Lower leg skin (tissue), 2 donors: ENCODE results near the gene RNF114.

DNA sequence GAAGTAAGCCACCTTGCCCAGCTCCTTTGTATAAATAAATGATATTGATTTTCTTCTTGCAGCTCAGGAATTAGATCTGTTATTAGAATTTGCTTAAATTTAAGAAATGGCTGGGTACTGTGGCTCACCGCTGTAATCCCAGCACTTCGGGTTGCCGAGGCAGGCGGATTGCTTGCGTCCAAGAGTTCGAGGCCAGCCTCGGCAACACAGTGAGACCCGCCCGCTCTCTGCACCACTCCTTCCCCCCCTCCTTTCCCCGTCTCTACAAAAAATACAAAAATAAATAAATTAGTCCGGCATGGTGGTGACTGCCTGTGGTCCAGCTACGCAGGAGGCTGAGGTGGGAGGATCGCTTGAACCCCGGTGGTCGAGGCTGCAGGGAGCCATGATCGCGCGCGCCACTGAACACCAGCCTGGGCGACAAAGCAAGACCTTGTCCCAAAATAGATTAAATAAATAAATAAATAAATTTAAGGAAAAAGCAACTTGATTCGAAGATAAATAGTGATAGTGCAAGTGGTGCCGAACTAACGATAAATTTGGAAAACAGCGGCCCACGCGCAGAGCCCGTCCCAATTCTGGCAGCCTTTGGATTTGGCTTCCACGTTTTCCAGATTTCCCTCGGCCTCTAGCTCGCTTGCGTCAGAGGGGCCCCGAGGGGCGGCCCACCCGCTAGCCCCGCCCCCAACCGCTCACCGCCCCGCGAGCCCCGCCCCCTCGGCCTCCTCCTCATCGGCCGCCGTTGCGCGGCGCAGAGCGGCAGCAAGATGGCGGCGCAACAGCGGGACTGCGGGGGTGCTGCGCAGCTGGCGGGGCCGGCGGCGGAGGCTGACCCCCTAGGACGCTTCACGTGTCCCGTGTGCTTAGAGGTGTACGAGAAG lies at the start of gene RNF114:
Gene RNF114, plus strand, starts transcription at position 752 of the 881 bp plus-strand sequence.
- PRO-cap: unidirectional peak, plus-strand start at position 754 of the sequence
- RAMPAGE, long total RNA, 2 experiments: start-site peak on the plus strand in 2 of 2 experiments, centred at position 754 of the sequence, 216 to 359 reads per replicate

- PRO-cap: unidirectional peak, plus-strand start at chr20:50027013
- RAMPAGE, long total RNA, 2 experiments: no peak in any of the 2 experiments
These were observed 44.0 kb downstream of the SNAI1 start for GRCh38 chr20:50026871-50027184.

DNA sequence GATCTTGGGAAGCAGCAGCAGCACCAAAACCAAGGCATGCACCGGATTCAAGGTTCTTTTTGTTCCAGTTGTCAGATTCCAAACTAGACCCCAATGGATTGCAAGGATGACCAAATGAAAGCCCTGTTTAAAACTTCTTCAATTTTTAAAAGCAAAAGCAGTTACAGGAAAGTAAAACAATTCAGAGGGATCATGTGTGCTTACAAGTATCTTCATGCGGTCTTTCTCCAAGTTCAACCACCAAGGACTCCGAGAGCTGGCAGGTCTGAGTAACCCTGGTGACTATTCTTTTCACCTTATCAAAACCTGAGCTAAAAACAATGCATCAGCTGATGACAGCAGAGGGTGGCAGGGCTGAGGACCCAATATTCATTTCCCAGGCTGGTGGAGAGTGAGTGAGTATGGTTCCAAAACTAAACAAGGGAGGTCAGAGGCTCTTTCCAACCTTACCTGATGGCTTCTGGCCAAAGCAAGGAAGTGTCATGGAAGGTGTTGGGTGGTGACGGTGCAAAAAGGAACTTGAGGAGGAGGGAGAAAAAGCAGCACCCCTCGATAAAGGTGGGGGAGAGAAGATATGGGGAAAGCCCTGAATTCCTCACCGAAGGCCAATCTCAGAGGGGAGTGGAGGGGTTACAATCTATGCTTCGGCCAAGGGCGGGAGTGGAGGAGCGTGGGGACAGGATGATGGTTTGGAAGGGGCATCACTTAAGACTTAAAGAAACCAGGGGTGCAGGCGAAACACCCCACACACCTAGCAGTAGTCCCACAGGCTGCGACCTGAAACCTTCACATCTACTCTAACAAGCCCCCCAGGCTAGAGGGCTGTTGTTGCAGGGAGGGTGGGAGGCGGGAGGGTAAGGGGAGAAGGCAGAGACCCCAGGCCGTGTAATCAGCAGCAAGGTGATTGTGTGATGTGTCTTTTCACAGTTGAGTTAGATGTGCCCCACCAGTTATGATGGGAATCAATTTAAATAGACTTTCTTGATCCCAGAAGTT lies 31.1 kb downstream of the UBE2V1 start:
- PRO-cap: no peak
- RAMPAGE, long total RNA, 2 experiments: no peak in any of the 2 experiments

- PRO-cap: no peak
- RAMPAGE, long total RNA, 2 experiments: no peak in any of the 2 experiments
These were observed 8.1 kb upstream of the UBE2V1 start for GRCh38 chr20:50121034-50121453.

- PRO-cap: no peak
- RAMPAGE, long total RNA, 2 experiments: no peak in any of the 2 experiments
These were observed 16.4 kb downstream of the PEDS1 start for GRCh38 chr20:50136872-50137762.

DNA sequence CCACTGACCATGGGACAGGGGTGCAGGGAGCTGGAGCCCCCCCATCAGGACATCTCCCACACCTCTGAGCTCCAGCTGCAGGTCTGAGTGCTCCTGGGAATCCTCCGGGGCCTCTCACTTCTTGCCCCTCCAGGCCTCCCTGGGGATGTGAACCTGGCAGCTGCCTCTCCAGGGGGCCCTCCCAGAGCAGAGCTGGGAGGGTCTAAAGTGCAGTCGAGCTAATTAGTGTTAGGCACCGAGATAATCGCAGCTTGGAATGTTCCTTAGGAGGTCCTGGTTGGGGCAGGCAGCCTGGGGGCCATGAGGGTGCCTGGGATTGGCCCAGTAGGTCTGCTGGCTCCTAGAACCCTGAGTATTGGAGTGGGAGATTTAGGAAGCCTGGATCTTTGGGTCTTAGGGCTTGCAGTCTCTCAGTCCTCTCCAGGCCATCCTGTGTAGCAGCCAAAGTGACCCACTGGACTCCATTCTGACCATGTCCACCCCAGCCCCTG lies 26.0 kb downstream of the CEBPB start:
- PRO-cap: no peak
- RAMPAGE, long total RNA, 2 experiments: no peak in any of the 2 experiments

DNA sequence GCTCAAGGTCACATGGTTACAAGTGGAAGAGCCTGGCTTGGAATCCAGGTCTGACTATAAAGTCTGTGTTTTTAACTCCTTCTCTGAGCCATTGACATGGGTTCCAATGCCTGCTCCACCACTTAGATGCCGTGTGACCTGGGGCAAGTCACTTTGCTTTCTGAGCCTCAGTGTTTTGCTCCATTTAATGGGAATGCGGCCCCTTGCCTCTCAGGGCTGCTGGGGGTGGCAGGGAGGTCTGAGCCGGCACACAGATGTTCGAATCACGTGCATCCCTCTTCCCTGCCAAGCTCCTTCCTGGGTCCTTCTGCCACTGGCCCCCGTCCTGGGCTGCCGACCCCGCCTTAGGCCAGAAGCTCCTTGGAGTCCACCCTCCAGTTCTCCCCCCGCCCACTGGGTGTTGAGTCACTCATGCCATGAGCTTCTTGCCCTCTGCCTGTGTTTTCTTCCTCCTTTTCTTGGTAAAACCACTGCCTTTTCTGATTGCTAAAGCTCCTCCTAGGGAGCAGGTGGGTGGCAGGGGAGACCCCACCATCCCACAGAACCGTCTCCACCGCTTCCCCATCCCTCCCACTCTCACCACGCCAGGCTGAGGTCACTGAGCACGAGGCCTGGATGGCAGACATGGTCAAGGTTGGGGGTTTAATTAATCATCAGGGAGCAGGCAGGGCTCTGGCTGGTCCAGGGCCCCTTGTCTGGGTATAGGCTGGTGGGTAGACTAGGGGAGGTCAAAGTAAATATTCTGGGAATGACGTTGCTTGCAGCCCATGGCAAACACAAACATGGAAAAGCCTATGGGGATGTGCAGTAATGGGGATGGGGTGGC lies 35.8 kb downstream of the CEBPB start:
- PRO-cap: no peak
- RAMPAGE, long total RNA, 2 experiments: no peak in any of the 2 experiments

DNA sequence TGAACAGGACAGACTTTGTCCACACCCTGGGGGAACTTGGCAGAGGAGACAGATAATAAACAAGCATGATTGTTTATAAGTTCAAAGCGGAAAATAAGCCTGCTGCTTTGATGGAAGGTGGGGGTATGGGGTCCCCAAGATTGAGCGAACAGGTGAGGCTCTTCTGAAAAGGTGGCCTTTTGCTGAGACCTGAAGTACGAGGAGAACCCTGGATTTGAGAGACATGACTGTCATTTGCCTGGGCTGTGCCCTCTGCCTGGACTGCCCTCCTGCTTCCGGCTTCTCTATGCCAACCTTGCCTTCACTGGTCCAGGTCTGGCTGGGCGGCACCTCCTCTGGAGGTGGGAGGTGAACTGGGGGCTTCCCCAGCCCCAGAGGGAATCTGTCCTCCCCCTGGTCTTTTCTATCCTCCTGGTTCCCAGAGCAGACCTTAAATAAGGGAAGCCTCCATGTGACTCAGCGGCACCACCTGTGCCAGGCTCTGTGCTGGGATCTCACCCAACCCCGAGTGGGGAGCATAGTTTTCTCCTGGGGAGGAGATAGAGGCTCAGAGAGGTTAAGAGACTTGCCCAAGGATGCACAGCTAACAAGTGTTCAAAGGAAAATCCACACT lies 59.1 kb downstream of the CEBPB start:
- PRO-cap: no peak
- RAMPAGE, long total RNA, 2 experiments: no peak in any of the 2 experiments

GRCh38 chr20:50270612-50271020 lies 80.0 kb downstream of the CEBPB start:
- PRO-cap: unidirectional peak, minus-strand start at chr20:50270675
- RAMPAGE, long total RNA, 2 experiments: no peak in any of the 2 experiments

GRCh38 chr20:50274538-50275472 lies 84.2 kb downstream of the CEBPB start:
- PRO-cap: no peak
- RAMPAGE, long total RNA, 2 experiments: no peak in any of the 2 experiments

DNA sequence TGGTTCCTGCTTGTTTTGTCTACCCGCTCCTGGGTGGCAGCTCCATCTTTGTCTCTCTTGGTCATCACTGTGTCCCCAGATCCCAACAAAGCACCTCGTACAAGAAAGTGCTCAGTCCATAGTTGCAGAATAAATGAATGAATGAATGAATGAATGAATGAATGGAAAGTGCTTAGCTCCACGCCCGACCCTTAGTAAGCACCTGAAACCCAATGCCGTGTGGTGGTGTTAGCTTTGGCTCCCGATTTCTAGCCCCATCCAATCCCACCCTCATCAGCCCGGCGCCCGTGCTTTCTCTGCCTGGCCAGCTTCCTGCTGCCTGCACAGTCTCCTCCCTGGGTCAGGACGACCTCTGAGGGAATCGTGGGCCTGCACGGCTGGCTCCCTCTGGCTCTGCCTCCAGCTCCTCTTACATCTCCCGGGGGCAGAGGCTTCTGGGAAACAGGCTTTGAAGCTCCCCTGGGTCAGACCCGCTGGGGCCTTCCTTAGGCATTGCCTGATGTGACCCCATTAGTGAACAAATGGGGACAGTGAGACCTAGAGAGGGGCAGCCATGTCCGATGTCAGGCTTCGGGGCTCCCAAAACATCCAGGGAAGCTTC lies 94.0 kb downstream of the CEBPB start:
- PRO-cap: no peak
- RAMPAGE, long total RNA, 2 experiments: no peak in any of the 2 experiments

- PRO-cap: unidirectional peak, minus-strand start at chr20:50335300
- RAMPAGE, long total RNA, 2 experiments: no peak in any of the 2 experiments
These were observed 144.5 kb downstream of the CEBPB start for GRCh38 chr20:50335193-50335392.

- PRO-cap: no peak
- RAMPAGE, long total RNA, 2 experiments: no peak in any of the 2 experiments
These were observed 155.2 kb downstream of the CEBPB start for GRCh38 chr20:50345819-50346164.

DNA sequence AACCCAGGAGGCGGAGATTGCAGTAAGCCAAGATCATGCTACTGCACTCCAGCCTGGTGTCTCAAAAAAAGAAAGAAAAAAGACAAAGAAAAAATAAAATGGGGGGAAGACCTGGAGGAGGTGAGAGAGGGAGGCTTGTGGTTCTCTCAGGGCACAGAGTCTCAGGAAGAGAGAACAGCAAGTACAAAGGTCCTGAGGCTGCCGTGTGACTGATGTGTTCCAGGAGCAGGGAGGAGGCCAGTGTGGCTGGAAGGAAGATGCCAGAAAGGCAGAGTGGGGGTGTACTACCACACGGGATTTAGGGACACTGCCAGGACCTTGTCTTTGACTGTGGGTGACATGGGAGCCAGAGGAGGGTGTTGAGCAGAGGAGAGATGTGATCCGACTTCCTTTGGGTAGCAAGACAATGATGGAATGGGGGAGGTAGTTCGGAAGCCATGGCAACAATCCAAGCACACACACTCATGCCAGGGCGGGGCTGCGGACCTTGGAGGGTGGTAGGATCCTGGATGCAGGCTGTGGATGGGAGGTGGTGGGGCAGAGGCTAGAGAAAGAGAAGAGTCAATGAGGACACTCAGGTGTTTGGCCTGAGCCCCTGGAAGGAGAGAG lies 136.4 kb upstream of the PTPN1 start:
- PRO-cap: no peak
- RAMPAGE, long total RNA, 2 experiments: no peak in any of the 2 experiments

GRCh38 chr20:50381959-50382629 lies 128.1 kb upstream of the PTPN1 start:
- PRO-cap: no peak
- RAMPAGE, long total RNA, 2 experiments: no peak in any of the 2 experiments

DNA sequence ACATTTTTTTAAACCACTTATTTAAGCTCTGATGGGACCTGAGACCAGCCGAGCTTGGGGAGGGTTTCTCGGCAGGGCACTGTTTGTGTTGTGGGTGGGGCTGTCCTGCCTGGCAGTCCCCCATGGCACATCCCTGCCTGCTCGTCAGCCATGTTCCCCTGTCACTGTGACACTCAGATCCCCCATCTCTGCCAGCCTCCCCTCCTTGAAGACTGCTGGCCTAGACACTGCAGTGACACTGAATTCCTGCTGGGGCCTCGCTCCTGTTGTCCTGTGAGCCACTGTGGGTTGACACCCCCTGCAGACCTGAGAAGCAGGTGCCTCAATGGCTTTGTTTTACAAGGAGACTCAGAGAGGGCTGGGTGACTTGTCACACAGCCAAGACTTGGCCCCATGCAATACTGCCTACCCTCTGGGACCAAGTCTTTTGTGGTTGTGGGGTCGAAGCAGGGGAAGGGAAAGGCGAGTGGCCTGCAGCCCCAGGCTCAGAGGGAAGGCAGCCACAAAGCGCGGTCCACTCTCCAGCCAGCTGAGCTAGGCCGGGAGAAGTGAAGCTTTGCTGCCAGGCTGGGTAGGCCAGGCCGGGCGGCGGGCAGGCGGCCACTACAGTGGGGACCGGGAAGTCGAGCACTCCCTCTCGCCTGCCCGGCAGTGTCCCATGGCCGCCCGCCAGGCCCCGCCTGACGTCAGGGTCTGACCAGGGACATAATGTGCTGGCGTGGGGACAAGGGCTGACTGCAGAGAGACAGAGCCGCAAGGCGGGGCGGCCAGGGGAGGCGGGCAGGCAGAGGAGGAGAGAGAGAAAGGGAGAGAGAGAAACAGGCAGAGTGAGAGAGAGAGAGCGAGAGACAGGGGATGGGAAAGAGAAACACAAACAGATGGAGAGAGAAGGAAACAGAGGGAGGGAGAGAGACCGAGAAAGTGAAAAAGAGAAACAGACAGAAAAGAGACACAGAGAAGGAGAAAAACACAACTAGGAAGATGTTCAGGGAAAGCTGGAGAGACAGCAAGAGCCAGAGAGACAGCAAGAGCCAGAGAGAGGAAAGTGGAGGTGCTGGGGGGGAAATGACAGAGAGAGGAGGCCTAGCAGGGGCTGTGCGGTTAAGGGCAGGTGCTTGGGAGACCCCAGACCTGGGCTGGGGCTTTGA lies 94.7 kb upstream of the PTPN1 start:
- PRO-cap: bidirectional peak, plus-strand start at position 825 of the sequence, minus-strand start at position 531 of the sequence
- RAMPAGE, long total RNA, 2 experiments: no peak in any of the 2 experiments

GRCh38 chr20:50514599-50515230 lies 4.5 kb downstream of the PTPN1 start:
- PRO-cap: no peak
- RAMPAGE, long total RNA, 2 experiments: no peak in any of the 2 experiments

DNA sequence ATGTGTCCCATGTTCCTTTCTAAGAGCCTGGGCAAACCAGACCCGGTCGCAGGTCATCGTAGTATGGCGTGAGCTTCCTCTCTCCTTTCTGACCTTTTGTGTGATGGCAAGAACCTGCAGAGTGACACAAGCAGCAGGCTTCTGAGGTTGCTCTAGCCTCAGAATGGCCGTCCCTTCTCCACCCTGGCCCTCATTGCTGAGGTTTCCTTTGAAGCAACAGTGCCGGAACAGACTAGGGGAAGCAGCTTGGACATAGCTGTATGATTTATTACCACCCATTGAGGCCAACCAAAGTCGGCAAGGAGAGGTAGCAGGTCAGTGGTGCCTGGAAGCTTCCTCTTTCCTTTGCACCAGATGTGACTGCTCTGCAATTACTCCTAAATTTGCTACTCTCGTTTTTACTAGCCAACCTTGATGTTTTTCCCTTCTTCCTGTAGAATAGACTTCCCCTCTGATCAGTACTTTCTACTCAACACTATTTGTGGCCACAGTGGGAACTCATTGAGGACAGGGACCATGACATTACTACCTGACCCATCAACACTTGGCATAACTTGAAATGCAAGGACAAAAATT lies 31.4 kb downstream of the PTPN1 start:
- PRO-cap: no peak
- RAMPAGE, long total RNA, 2 experiments: no peak in any of the 2 experiments

DNA sequence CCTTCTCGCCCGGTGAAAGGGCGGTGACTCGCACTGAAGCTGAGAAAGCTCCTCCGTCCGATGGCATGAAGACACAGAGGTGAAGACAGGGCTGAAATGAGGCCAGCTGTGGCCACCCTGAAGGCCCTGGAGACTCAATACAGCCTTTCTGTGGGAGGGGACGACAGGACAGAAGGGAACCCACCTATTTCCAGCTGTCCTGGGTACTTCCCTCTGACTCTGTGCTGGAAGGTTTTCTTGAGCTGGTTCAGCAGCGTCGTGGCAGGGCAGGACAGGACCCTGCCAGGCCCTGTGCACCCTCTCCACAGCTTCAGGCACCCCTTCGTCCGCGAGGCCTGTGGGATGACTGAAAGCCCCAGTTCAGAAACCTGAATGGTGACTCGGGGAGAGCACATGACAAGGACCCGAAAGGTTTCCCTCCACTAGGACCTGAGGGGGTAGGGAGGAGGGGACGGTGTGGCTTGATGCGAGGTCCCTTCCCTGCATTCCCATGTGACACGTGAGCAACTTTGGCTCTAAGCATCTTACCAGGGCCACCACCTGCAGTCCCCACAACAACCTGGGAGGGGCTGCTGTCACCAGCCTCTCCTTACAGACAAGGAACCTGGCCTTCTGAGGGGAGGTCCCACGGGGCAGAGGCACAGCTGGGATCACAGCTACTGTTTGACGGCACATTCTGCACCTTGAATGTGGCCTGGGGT lies 84.3 kb downstream of the PTPN1 start:
- PRO-cap: no peak
- RAMPAGE, long total RNA, 2 experiments: no peak in any of the 2 experiments

- PRO-cap: no peak
- RAMPAGE, long total RNA, 2 experiments: no peak in any of the 2 experiments
These were observed 28.3 kb downstream of the RIPOR3 start for GRCh38 chr20:50662940-50663591.